AG10803 (cell line): ENCODE results near the genes POTEF and POTEI.

DNA sequence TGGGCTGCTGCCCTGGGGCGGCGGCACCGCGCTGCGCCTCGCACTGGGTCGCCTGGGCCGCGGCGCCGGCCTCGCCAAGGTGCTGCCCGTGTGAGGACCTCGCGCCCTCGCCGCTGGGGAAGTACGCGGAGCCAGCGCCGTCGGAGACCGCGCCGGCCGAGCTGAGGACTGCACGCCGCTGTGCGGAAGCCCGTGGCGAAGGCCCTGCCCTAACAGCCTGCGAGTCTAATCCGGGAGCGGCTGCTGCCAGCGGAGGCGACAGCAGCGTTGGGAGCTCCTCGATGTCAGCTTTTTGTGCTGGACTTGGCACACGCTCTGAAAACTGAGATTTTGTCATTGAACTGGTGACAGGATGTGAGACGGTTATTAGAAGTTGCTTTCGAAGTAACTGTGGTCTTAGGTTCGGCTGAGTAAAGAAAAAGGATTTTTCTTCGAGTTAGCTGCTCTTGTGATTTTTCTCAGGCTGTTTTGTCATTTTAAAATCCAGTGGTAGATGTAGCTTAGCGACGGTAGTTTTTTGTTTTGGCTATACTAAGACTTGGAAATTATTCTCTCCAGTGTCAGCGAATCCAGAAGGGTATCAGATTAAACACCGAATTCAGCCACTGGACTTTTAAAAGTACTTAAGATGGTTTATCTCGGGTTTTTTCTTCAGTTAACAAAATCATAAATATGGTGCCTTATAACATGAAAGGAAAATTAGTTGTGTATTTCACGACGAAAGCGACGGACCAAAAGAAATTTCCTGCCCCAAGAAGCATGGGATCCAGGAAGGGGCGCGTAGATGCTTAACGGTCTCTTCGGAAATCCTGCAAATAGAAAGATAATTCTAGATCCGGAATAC lies 1.0 kb downstream of the SFT2D3 start:
- RRBS, result 1% methylated on average over 18 of the region's 57 CpGs

DNA sequence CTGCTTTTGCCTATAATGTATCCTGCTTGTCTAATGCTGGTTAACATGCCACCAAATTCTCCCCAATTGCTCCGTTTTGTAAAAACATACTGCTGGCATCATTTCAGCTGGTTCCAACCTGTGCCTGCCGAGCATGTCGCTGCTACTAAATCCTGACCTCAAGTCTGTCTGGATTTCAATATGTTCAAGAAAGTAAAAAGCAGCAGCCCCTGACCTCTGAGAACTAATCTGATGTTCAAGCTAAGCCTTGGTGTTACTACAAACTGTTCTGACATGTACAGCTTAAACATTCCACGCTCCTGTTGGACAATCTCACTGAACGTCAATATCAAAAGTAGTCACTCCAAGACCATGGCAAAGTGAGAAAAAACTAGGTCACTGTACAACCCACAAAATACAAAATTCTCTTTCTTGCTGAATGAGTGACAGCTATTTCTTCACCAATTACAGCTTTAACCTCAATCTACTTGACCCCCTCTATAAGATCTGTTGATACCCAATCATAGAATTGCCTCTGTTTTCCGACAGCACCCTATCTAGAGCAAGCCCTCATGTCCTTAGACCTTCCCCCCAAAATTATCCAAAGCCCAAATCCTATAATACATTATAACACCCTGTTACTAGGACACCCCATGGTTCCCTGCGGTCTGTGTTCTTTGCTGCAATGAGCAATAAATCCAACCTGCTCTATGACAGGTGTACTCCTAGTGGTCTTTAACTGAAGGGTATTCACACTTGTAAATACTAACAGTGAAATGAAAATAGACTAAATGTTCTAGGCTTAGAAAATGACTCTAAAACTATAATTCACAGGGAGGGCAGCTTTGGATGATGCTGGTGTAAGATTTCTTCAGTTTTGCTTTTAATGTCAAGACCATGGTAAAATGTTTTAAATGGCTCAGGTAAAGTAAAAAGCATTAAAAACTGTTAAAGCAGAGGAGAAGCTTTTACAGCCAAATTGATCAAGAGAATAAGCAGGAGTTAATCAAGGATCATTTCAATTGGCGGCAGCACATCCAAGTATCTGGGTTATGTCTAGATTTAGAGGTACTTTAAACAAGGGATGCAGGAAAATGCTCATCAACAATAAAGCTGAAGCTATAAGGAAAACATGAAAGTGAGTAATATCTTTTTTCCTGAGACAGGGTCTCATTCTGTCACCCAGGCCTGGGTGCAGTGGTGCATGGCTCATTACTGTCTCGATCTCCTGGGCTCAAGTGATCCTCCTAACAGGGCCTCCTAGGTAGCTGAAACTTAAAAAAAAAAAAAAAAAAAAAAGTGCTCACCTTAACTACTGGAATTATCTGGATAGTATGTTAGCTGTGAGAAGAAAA lies 46.8 kb downstream of the SFT2D3 start:
- RRBS, result no CpG with 5 or more reads among the region's 9 CpGs

DNA sequence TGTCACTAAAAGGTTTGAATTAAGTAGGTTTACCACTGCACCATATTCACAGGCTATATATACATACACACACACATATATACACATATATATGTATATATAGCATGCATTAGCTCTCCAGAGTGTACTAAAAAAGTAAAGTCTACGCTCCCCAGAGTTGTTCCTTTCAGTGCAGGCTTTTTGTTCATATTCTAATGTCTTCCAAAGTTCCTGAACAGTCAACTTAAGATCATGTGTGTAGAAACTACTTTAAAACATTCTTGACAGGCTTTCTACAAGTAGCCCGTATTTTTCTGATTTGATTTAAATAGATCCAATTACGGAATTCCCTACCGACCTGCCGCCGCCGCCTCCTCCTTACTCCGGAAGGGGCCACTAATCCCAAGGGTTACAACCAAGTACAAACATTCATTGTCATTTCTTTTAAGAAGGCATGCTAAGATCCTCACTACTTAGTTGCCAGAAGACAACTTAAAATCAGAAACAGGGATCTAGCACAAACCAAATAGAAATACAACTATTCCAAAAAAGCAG lies 915 bp downstream of the WDR33 start:
- RRBS, result no CpG with 5 or more reads among the region's 8 CpGs

DNA sequence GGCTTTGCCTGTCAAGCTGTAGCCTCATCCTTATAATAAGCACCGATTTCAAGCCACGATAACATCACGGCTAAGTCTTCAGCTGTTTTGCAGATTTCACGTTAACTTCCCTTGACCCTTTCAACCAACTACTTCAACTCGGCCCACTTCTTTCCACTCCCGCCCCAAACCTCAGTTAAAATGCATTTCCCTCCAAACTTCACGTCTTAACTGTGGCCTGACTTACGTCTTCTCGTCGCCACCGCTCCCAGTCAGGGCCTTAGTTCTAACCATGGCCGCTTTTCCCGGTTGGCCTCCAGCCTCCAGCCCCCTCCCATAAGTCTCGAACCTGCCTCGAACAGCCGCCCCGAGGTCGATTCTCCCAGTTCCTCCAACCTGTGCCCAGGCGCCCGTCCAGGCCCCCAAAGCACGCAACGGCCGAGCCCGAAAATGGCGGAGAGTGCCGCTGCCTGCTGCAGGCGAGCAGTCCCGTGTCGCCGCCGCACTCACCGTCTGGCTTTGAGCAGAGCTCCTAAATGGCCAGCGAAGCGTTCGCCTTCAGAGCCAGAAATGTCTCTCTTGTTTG lies 366 bp downstream of the WDR33 start:
- RRBS, result no CpG with 5 or more reads among the region's 35 CpGs

- RRBS, result no CpG with 5 or more reads among the region's 4 CpGs
Observed at GRCh38 chr2:127843015-127843492, 14.9 kb downstream of the POLR2D start.

- RRBS, result no CpG with 5 or more reads among the region's 39 CpGs
Observed at GRCh38 chr2:127885125-127885563, 612 bp downstream of the AMMECR1L start.

DNA sequence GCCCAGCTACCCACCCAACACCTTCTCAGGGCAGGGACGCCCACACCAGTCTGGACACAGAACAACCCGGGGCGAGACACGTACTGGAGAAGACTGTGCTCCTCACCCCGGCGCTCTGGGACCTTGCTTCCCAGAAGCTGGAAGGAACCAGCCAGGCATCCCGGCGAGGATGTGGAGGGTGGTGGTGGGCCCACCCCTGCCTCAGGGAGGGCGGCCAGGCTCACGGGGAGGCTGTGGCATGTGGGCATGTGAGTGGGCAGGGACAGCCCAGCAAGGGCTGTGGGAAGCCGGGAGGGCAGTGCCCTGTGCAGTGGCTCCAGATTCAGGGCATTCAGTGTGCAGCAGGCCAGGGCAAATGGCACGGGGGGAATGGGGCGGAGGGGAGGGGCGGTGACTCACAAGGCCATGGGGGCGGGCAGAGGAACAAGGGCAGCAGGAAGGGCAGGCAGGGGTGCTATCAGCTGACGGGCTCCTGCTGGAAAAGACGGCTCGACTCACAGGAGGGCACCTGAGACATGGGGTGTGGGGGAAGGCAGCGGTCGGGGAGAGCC lies 26.2 kb downstream of the HS6ST1 start:
- RRBS, result 90% methylated on average over 6 of the region's 20 CpGs

GRCh38 chr2:128314095-128314571 lies 4.5 kb downstream of the HS6ST1 start:
- RRBS, result no CpG with 5 or more reads among the region's 7 CpGs

DNA sequence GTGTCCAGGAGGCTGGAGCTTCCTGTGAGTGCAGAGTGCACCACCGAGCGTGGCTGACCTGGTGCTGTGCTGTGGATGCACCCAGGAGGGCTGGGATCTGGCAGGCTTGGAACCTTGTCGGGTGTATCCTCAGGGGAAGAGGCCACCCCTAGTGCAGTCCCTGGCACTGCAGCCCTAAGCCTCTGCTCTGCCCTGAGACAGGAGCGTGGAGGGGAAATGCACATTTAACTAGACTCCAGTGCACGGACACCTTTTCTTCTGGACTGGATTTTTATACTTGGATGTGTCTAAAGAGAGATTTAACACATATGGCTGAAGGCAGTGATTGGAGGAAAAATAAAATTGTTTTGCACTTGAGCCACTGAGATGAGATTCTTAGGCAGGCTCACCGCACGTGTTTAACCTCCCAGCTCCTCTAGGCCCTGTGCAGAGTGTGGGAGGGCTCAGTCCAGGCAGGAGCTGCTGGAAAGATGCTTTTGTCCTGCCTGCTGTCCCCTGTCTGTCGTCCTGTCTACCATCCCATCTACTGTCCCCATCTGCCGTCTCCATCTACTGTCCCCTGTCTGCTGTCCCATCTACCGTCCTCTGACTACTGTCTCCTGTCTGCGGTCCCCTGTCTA lies 43.4 kb upstream of the HS6ST1 start:
- RRBS, result no CpG with 5 or more reads among the region's 11 CpGs

DNA sequence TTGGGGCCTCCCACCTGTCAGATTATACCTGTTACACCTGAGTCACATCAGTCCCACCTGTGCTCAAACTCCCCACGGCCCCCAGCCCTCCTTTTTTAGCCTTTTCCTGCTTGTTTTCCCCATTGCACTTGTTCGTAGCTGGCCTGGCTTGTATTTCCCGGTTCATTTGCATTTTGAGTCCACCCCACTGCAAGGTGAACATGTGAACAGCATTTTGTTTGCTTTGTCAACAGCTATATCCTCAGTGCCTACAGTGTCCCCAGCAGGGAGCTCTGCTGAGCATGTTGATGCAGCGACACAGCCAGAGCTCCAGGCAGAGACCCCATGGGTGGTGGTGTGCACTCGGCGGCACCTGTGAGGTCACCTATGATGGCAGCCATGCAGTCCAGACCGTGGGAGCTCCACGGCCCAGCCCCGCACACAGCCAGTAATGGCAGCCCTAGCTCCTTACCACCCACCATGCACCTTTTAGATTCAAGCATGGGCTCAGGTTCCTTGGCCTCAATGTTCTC lies 276.5 kb upstream of the HS6ST1 start:
- RRBS, result no CpG with 5 or more reads among the region's 9 CpGs

DNA sequence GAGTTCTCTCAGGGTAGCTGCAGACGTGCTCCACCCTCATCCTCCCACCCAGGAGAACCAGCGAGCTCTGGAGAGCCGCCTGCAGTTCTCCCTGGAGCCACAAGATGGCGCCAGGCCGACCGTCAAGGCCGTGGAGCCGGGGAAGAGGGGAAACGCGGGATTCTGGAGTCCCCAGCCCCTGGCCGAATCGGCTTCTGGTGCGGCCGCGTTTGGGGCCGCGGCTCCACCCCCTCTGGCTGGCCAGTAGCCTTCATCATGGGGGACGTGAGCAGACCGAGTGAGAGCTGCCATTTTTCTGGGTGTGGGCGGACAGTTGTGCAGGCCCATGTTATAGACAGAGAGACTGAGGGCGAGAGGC lies 418.0 kb upstream of the HS6ST1 start:
- RRBS, result no CpG with 5 or more reads among the region's 21 CpGs

DNA sequence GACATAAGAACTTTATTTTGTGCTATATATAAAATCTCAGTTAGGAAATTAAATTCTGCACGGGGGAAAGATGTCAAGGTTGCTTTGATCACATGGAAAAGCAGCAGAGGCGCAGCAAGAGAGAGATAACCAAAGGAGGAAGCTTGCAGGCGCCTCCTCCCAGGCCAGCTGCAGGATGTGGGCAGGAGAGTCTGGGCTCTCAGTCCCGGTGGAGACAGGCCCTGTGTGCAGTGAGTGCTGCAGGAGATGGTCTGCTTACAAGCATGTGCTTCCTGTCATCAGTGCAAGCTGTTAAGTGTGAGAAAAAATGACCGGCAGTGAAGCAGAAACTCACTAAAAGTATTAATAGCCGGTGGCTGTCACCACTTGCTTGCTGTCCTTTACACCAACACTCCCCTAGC lies 435.5 kb upstream of the HS6ST1 start:
- RRBS, result 45% methylated on average over 2 of the region's 6 CpGs

- RRBS, result no CpG with 5 or more reads among the region's 2 CpGs
Observed at GRCh38 chr2:129443370-129443771, 536.1 kb upstream of the RAB6C start.

GRCh38 chr2:129857215-129857800 lies 122.2 kb upstream of the RAB6C start:
- RRBS, result no CpG with 5 or more reads among the region's 6 CpGs

DNA sequence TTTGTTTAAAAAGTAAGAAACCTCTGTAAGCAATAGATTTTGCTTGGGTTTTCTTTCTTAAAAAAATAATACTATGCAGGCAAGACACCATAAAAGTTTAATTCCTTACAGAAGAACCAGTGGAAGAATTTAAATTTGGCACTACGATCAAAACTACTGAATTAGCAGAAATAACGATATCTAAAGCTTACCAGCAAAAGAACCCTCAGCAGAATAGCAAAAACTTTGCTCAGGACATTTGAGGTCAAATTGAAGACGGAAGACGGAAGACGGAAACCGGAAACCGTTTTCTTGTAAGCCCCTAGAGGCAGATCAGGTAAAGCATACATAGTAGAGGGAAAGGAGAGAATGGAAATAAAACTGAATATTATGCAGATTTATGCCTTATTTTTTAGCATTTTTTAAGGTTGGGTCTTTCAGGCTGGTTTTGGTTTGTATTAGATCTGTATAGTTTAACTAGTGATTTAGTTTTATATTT lies 2.2 kb downstream of the RAB6C start:
- RRBS, result no CpG with 5 or more reads among the region's 7 CpGs

DNA sequence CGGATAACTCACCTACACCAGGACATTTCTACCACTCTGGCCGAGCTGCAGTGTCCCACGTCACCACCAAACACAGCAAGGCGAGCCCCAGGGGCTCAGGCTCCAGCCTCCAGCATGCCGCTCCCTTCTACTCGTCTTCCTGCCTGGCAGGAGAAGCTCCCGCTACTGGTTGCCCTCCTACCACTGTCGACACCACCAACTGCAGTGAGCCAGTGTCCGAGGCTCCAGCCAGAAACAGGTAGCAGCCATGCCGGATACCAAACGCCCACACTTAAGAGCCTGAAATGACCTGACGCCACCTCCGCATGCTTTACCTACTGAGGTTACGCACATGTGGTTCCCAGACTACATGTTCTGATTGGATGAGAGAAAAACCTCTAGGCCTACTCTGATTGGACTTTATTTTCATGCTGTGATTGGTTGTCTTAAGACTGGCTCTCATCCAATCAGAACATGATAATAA lies at the start of gene POTEF:
Gene POTEF, minus strand, starts transcription at position 163 of the 463 bp plus-strand sequence.
- RRBS, result no CpG with 5 or more reads among the region's 14 CpGs

DNA sequence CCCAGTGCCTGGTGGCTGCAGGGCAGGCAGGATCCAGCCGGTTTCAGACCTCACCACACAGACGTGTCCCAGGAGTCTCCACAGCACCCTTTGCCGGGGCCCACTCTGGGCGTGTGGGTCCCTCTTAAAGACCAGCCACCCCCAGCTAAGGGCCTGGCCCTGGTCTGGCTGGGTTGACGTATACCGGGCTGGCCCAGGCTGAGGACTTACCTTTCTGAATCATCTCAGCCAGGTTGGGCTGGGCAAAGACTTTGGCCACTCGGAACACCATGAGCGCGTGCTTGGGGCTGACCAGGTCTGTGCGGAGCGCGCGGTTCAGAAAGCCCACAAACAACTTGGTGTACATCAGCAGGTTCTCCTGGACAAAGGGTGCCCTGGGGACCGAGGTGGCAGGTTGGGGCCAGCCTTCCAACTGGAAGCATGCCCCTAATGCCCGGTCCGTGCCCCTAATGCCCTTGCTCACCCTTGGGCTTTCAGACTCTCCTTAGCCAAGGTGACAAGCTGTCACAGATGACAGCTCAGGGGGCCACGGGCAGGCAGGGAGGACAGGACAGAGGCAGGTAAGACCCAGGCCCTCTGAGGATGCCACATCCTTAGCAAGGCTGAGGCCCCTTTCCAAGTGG lies 10.1 kb upstream of the CCDC74B start:
- RRBS, result 87% methylated on average over 4 of the region's 17 CpGs

GRCh38 chr2:130375046-130375441 lies 19.2 kb downstream of the PTPN18 start:
- RRBS, result no CpG with 5 or more reads among the region's 6 CpGs

GRCh38 chr2:130509246-130509757 lies at the start of gene POTEI:
TSS of gene POTEI (minus strand) at chr2:130509328.
- RRBS, result no CpG with 5 or more reads among the region's 27 CpGs

- RRBS, result no CpG with 5 or more reads among the region's 8 CpGs
Observed at GRCh38 chr2:130791146-130791680, 35.9 kb downstream of the AMER3 start.